SEM (cell line): ENCODE data around the genes TMPRSS4, SCN4B, UBE4A and CENATAC.

- PRO-cap = no peak
Measured at GRCh38 chr11:117951164-117952005, 22.2 kb upstream of the TMPRSS13 start.

GRCh38 chr11:117998138-117998725 is 12.0 kb downstream of the IL10RA start:
- PRO-cap = no peak

DNA sequence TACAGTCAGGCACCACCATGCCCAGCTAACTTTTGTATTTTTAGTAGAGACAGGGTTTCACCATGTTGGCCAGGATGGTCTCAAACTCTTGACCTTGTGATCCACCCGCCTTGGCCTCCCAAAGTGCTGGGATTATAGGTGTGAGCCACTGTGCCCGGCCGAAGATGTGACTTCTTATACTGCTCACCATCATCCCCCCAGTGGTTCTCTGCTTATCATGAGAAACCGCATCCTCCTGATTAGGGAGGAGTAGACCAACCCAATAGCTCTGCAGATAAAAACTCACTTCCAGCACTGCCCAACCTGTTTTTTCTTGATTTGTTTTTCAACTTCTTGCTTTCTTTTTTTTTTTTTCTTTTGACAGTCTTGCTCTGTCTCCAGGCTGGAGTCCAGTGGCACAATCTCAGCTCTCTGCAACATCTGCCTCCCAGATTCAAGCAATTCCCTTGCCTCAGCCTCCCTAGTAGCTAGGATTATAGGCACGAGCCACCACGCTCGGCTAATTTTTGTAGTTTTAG is 21.4 kb downstream of the IL10RA start:
- PRO-cap = no peak

DNA sequence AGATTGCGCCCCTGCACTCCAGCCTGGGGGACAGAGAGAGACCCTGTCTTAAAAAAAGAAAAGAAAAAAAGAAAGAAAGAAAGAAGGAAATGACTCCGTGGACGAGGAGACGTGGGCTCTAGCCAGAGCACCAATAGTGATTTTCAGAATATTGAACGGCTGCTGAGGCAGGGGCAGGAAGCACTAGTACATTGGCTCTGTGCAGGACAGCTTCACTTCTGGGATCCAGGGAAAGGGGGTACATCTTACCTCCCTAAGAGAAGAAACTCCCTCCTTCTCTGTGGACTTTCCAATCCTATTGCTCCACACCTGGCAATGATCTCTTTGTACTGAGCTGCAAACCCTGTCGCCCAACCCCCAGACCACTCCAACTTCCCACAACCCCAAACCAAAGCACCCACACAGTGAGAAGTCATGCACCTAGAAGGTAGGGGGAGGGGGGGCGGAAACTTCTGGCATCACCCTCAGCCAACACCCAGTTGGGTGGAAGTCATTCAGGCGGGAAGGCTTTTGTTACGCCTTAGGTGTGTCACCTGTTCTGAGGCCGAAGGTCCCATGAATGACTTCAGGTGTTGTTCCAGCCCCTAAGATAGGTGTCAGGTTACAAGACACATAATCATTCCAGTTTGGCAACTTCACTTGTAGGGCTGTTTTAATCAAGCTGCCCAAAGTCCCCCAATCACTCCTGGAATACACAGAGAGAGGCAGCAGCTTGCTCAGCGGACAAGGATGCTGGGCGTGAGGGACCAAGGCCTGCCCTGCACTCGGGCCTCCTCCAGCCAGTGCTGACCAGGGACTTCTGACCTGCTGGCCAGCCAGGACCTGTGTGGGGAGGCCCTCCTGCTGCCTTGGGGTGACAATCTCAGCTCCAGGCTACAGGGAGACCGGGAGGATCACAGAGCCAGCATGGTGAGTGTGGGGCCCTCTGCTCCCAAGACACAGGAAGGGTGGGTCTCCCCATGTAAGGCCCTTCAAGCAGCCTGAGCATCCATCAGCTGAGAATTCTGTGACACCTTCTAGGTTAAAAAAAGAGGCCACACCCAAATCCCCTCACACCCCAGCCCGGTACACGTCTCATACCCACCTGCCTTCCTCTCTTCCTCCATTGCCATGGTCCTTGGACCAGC is at the start of gene TMPRSS4:
TMPRSS4 (plus strand) TSS at position 682 of the 1,127 bp plus-strand sequence.
- PRO-cap = no peak

DNA sequence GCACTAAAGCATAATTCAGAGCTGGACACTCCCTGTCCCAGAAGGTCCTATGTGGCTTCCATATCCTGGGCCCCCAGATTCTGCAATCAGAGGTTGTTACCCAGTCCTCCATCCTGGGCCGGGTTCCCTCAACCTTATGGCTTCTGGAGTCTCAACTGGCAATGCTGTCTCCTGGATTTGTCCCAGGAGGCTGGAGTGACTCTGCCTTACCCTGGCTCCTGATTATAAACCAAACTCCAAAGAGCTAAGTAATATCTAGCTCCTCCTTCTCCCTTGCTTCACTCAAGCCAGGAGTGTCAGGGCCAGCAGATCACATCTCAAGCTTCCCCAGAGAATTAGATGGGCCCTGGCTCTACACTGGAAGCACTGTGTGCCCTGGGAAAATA is 14.0 kb upstream of the SMIM35 start:
- PRO-cap = no peak

GRCh38 chr11:118152604-118153114 is at the start of gene SCN4B:
TSS of gene SCN4B (minus strand) at chr11:118152823.
- PRO-cap = no peak

DNA sequence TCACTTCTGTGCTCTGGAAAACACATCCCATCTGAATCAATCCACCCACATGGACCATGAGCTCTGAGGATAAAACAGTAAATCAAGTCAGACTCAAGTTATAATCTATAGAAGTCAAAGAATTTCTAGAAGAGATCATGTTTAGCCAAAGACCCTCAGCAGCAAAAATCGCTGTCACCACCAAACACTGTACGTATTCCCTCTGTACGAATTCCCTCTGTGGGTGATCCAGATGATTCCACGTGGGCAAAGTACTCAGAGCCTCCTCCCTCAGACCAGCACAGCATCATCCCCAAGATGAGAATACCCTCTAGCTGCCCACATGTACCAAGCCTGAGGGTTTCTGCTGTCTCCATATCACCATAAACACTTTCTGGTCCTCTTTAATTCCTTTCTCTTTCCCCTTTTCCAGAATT is 18.9 kb downstream of the JAML start:
- PRO-cap = no peak

- PRO-cap = no peak
Measured at GRCh38 chr11:118343122-118343679, 696 bp upstream of the CD3D start.

GRCh38 chr11:118359061-118359815 is at the start of gene UBE4A:
TSS of gene UBE4A (plus strand) at chr11:118359600.
- PRO-cap = bidirectional peak, plus-strand start at chr11:118359662, minus-strand start at chr11:118359467

GRCh38 chr11:118438237-118439164 is 2.2 kb downstream of the KMT2A start:
- PRO-cap = no peak

DNA sequence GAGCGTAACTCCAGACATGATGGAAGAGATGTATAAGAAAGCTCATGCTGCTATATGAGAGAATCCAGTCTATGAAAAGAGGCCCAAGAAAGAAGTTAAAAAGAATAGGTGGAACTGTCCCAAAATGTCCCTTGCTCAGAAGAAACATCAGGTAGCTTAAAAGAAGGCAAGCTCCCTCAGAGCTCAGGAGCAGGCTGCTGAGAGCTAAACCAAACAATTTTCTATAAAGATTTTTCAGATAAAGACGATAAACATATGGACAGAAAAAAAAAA is 4.4 kb downstream of the IFT46 start:
- PRO-cap = no peak

DNA sequence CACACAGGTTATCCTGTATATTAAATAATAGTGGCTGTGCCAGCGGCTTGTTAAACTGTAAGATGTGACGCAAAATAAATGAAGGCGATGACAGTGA is 220 bp upstream of the ARCN1 start:
- PRO-cap = no peak

DNA sequence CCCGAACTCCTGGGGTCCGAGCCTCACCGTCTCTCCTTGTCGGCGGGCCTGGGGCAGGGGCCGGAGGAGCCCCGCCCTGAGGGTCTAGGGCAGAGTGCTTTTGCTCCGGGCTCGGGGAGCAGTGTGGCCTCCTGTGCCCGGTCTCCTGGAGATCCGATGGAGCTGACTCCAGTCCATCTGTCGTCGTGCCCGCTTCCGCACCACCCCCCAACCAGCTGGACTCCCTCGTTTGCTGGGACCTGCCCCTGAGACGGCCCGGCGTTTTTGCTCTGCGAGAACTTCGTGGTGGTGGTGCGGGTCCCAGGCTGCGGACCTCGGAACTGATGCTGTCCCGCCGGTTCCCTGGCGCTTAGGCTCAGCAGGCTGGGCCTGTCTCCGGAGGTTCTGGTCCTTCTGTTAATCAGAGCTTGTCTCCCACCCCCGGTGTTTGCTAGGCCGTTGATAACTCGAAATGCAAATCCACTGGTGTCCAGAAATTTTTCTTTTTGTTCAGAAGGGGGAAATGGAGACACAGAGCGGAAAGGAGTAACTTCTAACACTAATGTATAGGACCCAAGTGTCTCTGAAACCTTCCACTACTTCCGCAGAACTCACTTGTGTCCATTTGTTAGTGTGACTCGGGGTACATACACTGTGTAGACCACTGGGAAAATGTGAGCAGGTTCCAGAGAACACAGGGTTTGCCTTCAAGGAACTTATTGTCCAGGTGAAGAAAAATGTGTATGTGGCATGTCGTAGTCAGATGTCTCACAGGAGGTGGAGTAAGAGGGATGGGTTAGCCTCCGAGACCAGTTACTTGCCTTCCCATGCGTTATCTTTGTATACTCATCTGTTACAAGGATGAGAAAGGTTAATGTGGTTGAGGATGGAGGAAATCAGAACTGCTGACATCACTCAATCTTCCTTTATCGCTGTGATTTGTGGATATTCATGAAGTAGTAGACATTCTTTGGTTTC is 638 bp downstream of the ARCN1 start:
- PRO-cap = no peak

- PRO-cap = no peak
Measured at GRCh38 chr11:118784212-118784704, 6.7 kb downstream of the DDX6 start.

DNA sequence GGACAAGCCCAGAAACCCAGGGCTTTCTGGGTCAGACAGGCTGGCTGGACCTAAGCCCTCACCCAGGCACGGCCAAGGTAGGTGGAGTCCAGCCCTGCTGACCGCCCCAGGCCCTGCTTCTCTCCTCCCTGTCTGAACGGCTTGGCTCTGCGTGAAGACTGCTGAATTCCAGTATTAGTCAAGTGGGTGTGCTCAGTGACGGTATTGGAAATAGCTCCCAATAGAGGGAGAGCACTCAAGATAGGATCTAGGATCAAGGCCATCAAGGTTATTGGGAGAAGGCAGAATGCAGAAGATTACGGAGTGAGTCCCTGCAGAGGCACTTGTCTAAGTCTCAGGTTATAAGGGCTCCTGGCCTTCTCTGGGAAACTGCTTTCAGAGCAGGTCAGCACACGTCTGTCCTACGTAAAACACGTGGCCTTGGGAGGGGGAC is 6.2 kb downstream of the CXCR5 start:
- PRO-cap = no peak

DNA sequence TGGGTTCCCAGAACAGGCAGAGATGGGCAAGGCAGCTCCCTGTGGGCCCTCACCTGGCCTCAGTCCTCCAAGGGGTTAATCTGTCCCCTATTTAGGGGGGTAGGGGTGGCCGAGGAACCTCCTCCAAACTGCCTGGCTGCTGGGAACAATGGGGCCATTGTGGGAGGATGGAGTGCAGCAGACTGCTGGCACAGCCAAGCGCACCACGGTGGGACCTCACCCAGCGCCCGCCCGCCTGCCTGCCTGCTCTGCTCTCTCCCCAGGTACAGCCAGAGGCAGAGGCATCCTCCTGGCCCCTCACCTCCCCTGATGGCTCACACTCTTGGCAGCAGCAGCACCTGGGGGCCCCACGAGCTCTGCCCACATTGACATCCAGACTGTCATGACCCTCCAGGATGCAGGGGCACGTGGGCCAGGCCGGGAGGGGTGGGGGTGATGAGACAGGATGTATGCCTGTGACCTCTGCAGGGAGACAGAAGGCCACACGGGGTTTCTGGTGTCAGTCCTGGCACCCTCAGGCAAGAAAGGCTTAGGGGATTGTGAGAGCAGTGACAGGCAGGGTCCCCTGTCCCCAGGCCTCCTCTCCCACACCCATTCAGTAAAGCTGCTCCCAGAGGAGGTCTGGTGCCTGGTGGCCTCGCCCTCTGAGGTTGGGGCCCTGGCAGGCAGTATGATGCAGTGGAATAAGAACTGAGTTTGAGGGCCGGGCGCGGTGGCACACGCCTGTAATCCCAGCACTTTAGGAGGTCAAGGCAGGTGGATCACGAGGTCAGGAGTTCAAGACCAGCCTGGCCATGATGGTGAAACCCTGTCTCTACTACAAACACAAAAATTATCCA is 11.4 kb downstream of the BCL9L start:
- PRO-cap = bidirectional peak, plus-strand start at position 483 of the sequence, minus-strand start at position 379 of the sequence

- PRO-cap = no peak
Measured at GRCh38 chr11:118923016-118923300, 2.8 kb downstream of the BCL9L start.

DNA sequence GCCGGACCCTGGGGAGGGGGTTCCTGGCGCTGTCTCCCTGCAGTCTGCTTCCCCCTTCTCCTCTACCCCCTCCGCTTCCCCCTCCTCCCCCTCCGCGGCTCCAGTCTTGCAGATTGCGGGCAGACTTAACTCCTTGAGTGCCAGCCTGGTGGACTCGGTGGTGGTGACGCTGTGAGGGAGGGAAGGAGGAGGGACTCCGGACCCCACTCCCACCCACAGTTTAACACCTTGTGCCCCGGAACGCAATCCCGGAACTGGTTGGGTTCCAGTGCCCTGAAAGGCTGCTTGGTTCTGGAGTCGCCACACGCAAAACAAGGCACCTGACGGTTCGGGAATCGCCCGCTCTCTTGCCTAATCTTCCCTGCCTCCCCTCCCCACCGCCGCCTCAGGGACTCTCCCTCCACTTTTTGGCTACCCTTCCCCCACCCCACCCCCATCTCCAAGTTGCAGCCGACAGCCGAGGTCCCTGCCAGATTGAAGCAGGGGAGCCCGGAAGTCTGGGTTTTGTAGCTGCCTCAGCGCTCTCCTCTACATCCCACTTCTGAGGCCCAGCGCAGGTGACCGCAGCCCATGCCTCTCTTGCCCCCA is 3.9 kb upstream of the BCL9L start:
- PRO-cap = bidirectional peak, plus-strand start at position 268 of the sequence, minus-strand start at position 64 of the sequence; unidirectional peak, plus-strand start at position 442 of the sequence

- PRO-cap = bidirectional peak, plus-strand start at chr11:118930479, minus-strand start at chr11:118930172
Measured at GRCh38 chr11:118930091-118930771, 4.5 kb upstream of the BCL9L start.

DNA sequence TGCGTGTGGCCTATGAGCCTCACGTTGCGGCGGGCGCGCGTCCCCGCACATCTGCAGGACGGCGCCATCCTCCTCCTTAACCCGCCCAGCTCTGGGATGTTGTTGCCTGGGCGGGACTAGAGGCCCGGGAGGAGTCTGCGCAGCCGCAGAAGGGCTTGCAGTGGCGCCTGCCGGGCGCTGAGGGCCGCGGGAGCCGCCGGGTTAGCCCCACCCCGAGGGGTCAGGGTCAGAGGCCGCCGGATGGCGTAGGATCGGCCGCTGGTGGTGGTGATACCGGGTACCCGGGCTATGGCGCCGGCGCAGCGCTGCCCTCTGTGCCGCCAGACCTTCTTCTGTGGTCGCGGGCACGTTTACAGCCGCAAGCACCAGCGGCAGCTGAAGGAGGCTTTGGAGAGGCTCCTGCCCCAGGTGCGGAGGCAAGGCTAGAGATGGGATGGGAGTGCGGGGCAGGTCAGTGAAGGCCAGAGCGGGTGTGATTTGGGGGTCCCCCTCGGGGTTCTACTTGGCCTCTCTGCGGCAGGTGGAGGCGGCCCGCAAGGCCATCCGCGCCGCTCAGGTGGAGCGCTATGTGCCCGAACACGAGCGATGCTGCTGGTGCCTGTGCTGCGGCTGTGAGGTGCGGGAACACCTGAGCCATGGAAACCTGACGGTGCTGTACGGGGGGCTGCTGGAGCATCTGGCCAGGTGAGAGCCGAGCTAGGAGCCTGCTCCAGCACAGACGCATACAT is at the start of gene CENATAC:
CENATAC (plus strand) TSS at position 229 of the 728 bp plus-strand sequence.
- PRO-cap = bidirectional peak, plus-strand start at position 229 of the sequence, minus-strand start at position 93 of the sequence